ENCODE measurements around the gene ASB1.

DNA sequence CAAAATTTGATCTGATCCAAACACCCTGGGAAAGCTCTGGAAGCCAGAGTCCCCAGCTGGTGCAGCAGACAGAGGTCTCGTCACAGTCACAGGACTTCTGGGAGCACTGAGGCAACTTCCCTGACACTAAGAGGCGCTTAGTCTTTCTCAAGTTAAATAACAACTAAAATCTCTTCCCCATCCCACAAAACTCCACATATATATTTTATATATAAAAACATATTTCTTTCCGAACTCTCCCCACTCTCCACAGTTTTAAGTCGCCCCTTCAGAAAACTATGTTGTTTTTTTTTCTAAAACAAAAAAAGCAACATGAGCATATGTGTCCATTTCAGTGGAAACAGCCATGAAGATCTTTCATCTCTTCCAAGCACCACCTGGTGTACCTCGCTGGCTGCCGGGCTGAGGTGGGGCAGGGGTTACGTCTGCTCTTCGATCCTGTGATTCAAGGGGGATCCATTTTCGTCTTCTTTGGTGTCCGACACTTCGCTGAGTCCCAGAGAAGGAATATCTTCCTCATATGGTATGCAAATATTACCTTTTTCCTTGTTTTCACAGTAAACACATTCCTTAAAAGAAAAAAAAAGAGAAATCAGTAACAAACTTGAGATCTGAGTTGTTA lies 6.2 kb upstream of the HES6 start:
- PRO-cap = no peak

GRCh38 chr2:238249981-238250753 lies 10.3 kb upstream of the HES6 start:
- PRO-cap = no peak

DNA sequence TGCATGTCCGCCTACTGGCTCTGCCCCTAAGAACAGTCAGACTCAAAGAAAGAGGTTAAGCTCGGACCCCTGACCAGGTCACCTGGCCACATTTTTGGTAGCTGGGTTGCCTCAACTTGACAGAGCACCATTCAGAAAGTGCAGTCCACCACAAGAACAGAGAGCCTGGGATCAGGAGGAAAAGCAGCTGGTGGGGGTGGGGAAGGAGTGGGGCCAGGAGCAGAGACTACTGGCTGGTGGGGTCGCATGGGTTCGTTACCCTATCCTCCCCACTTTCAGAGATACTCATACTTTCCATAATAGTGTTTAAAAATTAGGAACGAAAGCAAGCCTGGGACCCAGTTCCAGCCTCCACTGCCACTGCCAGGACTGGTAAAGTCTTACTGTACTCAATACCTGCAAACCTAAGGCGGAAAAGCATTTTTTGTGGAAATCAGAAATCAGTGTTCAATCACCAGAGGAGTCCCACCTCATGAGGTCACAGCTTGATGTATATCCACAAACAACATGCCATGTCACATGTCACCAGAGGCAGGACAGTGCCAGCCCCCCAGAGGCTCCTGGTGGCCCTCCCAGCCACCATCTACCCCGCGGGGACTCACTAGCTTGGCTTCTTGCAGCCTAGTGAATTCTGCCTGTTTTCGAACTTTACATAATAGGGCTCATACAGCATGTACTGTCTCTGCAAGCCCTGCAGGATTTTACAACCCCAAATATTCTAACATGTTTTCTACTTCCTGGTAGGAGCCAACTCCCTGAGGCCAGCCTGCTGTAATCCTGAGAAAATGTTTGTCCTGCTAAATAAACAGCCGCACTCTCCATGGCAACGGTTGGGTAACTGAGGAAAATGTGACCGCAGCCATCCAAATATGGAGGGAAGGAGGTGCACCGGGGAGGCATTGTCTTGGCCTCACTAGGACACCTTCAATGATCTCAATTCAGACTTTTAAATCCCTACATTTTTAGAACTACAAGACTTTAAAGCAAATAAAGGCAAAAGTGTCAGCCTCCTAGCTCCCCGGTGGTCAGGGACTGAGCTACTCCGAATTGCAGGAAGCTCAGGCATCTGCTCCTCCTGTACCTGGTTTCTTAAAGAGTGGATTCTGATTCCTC lies 2.9 kb downstream of the PER2 start:
- PRO-cap = no peak

DNA sequence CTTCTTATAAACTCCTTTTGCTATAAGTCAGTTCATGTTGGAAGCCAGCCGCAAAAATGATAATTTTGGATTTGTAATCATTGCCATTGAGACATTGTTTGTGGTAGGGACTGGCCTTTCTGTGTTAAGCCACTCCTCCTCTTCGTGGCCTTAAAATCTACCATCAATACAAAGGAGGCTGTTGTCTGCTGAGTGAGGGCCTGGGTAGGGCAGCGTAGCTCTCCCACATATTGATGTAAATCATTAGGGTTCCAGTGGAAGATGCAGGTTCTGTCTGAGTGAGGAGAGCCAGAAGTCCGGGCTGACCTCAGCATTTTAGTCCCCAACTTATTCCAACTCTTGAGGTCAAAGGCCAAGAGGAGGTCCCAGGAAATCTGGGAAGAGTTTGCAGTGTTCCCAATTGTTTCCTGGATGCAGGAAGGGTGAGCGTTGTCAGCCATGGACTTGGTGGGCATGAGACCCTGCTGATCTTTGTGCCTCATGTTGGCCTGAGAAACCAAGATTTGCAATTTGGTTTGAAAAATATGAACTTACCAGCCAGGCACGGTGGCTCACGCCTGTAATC lies 12.2 kb upstream of the PER2 start:
- PRO-cap = no peak

GRCh38 chr2:238325600-238326154 lies 5.4 kb downstream of the TRAF3IP1 start:
- PRO-cap = no peak

DNA sequence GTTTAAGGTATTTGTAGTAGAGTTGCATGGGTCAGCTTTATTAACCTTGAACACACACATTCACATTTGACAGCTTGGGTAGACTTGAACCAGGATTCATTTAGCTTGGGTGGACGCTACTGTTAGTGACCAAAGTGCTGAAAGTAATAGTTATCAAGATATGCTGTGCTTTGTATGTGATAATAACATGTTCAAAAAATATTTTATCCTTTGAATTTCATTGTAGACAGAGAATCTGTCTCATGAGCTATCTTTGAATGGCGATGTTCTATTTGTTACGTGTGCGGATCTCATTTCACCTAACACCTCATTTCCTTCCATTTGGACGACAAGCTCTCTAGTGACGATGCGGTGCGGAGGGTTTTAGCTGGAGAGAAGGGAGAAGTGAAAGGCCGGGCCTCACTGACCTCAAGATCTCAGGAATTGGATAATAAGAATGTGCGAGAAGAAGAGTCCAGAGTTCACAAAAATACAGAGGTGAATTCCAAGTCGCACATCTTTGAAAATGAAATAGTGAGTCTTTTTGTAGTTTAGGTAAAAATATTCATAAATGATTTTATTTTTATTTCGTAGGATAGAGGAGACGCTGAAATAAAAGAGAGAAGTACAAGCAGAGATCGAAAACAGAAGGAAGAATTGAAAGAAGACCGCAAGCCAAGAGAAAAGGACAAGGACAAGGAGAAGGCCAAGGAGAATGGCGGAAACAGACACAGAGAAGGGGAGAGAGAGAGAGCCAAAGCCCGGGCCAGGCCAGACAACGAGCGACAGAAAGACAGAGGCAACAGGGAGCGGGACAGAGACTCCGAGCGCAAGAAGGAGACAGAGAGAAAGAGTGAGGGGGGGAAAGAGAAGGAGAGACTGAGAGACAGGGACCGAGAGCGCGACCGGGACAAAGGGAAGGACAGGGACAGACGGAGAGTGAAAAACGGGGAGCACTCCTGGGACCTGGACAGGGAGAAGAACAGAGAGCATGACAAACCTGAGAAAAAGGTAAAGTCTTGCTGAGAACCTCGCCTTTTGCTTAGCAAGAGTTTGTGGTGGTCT lies 8.4 kb downstream of the TRAF3IP1 start:
- PRO-cap = no peak

DNA sequence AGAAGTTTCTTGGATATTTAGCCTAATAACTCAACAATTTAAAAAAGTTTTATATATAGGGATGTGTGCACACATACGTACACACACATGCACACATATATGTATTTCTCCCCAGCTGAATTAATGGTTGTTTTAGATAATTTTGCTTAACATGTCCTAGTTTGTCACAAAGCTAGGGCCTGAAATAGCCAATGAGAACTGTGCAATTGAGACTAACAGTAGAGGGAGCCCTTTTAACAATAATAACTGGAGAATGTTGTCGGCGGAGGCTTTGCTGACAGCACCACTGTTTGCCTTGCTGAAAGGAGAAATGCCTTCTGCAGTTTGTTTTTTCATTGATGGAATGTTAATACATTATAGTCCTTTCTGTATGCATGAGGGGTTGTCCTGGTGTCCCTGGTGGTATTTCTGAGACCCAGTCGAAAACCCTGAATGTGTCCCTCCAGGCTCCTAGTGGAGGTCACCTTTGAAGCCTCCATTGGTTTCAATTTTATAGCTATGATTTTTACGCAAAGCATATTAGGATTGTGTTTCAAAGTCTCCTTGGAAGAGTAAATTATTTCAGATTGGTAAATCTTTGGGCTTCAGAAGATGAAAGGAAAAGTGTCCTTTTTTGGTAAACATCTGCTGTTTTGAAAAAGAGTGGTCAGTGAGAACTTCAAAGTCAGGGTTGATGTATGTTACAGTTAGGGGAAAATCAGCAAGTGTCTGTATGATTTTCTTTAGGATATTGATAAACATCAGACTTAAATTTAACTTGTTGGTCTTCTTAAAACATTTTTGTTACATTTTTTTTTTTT lies 37.2 kb downstream of the TRAF3IP1 start:
- PRO-cap = no peak

GRCh38 chr2:238369302-238369795 lies 49.0 kb downstream of the TRAF3IP1 start:
- PRO-cap = no peak

DNA sequence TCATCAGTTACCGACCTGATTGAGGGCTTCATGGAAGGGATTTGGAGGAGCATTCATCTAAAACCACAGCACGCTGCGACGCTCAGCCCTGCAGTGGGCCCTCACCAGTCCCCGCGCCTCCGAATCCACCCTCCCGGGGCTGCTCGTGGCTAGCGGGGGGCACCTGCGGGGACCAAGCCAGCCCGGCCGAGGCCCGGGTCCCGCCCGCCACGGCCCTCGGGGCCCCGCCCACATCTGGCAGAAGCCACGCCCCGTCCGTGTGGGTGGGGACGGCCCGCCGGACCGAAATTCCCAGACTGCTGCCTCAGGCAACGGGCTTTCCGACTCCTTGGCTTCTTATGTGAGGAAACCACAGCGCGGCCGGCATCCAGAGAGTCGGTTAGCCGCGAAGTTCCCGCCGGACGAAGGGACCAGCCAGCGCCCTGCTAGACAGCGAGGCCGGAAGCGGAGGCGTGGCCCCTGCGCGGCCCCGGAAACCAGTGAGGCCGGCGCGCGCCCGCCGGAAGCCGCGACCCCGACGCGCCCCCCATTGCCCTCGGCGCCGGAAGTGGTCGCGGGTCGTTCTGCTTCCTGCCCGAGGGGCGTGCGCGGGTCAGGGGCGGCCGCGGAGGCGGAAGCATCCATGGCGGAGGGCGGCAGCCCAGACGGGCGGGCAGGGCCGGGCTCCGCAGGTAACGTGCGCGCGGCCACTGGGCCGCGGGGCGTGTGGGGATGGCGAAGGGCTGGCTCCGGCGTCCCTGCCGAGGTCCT lies at the start of gene ASB1:
Gene ASB1, plus strand, starts transcription at position 479 of the 750 bp plus-strand sequence.
- PRO-cap = bidirectional peak, plus-strand start at position 619 of the sequence, minus-strand start at position 446 of the sequence

DNA sequence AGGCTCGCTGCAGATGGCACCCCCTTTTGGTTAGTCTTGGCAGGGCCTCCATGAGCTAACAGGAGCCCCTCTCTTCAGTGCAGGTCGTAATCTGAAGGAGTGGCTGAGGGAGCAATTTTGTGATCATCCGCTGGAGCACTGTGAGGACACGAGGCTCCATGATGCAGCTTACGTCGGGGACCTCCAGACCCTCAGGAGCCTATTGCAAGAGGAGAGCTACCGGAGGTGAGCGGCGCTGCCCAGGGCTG lies 6.7 kb downstream of the ASB1 start:
- PRO-cap = no peak

GRCh38 chr2:238448560-238448850 lies 21.8 kb downstream of the ASB1 start:
- PRO-cap = no peak

- PRO-cap = no peak
Observed at GRCh38 chr2:238724722-238725141, 123.2 kb upstream of the TWIST2 start.

DNA sequence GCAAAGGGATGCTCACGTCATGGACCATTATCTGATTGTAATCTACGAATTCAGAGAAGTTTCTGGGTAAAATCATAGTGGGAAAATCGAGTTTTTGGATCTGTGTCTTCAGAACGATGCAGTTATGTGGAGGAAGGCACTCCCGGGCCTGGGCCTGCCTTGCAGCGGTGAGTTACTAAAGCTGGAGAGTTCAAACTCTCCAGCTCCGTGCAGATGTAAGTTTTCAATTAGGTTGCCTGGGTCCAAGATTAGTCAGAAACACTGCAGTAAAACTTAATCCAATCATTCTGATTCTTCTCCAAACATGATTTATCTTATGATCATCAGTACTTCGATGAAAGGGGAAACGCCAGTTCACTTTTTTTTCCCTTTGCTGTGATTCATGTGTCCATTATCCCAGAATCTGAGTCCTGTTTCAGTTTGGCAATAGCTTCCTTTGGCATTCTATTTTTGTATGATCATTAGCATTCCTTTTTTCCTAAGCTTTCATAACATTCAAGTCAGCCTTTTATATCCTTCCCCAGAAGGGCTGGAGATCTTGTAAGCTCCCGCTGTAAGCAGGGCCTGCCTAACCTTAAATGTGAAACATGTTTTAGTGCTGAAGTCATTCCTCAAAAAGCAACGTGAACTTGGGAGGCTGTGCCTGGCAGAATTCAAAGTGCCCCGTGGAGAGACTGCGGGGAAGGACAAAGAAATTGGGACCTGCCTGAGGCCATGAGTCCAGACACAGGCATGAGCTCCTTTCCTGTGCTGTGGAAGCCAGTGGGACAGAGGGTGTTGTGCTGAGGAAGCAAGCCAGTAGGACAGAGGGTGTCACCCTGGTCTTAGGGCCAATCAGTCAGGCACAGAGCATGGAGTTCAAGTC lies 119.2 kb upstream of the TWIST2 start:
- PRO-cap = no peak

DNA sequence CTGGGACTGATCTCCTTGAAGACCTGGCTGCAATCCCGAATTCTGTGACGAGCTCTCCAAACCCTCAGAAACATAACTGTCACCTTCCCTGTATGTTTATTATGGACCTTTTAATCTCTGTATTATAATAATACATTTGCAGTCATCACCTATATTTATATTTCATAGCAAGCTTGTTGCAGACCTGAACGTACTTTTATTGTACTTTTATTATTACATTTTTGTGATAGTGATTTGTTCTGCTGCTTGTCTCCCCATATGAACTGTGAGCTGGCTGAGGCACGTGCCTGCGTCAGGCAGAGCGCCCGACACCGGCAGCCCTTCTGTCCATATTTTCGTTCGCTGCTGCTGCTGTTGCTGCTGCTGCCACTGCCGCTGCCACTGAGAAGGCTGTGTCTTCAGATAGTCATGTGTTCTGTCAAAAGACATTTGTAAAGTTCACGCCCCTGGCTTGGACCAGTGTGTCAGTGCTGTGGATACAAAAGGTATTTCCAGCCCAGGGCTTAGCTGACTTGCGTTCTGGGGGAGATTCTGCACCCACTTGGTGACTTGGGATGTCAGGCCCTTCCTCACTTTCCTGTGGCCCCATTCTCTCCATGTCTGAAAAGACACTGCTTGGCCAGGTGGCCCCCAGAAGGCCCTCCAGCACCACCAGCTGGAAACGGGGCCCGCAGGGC lies 47.0 kb downstream of the TWIST2 start:
- PRO-cap = no peak

GRCh38 chr2:238905755-238906609 lies 58.1 kb downstream of the TWIST2 start:
- PRO-cap = no peak

GRCh38 chr2:238911354-238911944 lies 63.6 kb downstream of the TWIST2 start:
- PRO-cap = no peak

DNA sequence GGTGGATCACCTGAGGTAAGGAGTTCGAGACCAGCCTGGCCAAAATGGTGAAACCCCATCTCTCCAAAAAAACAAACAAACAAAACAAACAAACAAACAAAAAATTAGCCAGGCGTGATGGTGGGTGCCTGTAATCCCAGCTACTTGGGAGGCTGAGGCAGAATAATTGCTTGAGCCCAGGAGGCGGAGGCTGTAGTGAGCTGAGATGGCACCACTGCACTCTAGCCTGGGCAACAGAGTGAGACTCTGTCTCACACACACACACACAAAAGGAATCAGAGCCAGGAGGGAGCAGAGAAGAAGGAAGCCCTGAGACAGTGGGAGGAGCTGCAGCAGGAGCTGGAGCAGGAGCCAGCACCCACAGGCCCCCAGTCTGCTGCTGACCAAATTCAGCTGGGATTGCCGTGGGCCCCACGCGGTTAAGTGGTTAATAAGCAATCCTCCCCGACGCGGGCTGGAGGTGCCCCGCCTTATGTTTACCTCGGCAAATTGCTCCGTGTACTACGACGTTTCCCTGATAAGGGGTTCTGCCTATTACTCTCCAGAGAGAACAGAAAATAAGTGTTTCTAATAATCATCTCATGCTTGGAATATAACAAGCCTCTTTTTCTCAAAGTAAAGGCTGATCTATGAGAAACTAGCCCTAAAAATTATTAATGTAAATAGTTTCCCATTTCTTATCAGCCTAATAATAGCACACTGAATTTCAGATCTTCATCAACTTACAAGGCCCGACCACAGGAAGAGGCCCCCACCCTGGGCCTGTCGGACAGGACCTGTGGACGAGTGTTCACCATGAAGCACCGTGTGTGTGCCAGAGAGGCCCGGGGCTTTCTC lies 265.3 kb downstream of the TWIST2 start:
- PRO-cap = no peak

DNA sequence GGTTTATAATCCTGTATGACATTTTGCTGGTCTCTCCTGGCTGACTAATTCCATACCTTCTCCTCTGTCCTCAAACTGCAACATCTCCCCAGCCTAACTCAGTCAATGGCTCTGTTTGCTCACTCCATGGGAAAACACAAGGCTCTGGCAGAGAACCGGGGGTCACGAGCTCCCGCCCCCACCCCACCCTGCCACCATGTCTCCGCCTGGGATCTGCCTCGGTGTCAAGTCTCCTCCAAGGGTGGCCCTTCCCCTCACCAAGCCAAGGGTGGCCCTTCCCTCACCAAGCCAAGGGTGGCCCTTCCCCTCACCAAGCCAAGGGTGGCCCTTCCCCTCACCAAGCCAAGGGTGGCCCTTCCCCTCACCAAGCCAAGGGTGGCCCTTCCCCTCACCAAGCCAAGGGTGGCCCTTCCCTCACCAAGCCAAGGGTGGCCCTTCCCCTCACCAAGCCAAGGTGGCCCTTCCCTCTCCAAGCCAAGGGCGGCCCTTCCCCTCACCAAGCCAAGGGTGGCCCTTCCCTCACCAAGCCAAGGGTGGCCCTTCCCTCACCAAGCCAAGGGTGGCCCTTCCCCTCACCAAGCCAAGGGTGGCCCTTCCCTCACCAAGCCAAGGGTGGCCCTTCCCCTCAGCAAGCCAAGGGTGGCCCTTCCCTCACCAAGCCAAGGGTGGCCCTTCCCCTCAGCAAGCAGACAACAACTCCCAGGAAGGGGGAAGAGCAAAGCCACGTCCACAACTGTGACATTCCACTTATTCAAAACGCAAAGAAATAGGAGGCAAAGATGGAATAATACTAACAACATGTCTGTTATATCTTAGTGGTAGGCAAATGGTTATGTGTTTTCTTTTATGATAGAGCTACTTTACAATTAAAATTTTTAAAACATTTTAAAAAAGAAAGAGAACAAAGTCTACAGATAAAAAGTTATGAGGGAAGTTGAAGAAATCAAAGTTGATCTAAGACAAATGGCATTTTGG lies 168.2 kb downstream of the HDAC4 start:
- PRO-cap = no peak

DNA sequence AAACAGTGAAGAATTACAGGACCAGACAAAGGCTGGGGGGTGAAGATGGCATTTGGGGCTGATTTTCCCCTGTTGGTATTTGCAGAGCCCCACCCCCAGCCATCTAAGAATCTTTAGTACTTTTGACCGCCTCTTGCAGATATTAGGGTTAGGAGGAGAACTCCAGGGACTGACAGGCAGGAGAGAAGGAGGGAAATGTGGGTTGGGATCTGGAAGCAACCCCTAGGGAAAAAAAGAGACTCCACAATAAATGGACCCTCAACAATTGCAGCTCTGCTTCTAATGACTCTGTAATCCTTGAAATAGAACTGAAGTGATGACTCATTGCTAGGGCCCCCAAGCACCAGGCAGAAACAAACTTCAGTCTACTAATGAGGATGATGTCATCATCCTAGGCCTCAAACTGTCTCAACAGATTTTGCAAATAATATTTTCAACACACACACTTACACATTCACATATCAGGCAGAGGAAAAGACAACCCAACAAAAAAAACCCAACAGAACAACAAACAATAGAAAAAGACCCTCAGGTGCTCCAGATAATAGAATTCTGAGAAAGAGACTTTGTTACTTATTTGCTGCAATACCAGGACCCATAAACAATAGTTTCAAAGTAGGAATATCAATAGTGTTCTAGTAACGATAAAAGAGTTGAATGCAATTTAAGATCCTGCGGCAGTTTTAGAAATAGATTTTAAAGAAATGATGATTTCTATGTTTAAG lies 143.3 kb downstream of the HDAC4 start:
- PRO-cap = no peak

- PRO-cap = no peak
Observed at GRCh38 chr2:239281848-239283180, 118.5 kb downstream of the HDAC4 start.

Measured in SEM (cell line).